Measurements from ENCODE around the gene RFPL3.

- RAMPAGE, long total RNA, result no peak
- RRBS, result no CpG with 5 or more reads among the region's 4 CpGs
These were observed 1.9 kb downstream of the SLC5A1 start for GRCh38 chr22:32044753-32045497.

GRCh38 chr22:32205663-32206008 is 763 bp upstream of the RFPL2 start:
- RAMPAGE, long total RNA, result no peak
- RRBS, result 83% methylated on average over 4 of the region's 11 CpGs

GRCh38 chr22:32334812-32335118 is 22.9 kb upstream of the RFPL3 start:
- RAMPAGE, long total RNA, result no peak
- RRBS, result no CpG with 5 or more reads among the region's 6 CpGs

DNA sequence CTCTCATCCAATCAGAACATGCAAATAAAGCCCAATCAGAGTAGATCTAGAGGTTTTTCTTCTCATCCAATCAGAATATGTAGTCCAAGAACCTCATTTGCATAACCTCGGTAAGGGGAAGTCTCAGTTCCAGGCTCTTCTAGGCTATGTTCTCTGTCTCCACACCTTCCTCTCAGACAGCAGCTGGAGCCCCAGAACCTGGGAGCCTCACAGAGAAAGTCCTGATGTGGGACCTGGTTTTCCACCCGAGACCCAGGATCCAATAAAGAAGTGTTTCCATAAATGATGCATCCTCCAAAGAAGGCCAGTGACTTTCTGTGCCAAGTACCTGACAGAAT is 2.5 kb upstream of the RFPL3 start:
- RAMPAGE, long total RNA, result no peak
- RRBS, result no CpG with 5 or more reads among the region's 2 CpGs

DNA sequence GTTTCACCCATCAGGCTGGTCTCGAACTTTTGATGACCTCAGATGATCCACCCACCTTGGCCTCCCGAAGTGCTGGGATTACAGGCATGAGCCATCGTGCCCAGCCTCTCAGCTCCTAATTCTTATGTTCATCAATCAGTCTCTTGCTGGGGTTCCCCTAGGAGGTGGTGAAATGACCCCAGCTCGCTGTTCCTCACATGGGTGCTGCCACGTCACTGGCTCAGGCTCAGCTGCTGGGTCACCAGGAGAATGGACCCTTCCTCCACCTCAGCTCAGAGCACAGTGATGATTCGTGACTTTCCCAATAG is at the start of gene RFPL3:
Gene RFPL3 (plus strand): TSS at position 207 of the 308 bp plus-strand sequence.
- RAMPAGE, long total RNA, result no peak
- RRBS, result no CpG with 5 or more reads among the region's 6 CpGs

DNA sequence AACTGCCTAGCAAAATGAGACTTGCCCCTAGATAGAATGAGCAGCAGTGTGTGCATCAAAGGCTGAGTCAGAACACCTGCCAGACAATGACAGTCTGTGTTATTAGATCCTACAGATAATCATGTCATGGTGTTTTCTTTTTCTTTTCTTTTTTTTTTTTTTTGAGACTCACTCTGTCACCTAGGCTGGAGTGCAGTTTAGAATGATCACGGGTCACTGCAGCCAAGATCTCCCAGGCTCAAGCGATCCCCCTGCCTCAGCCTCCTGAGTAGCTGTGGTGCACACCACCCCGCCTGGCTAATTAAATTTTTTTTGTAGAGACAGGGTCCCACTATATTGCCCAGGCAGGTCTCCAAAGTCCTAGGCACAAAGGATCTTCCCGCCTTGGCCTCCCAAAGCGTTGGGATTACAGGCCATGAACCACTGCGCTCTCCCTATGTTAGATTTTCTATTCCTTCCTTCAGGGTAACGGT is 1.4 kb downstream of the RTCB start:
- RAMPAGE, long total RNA, result no peak
- RRBS, result no CpG with 5 or more reads among the region's 7 CpGs

DNA sequence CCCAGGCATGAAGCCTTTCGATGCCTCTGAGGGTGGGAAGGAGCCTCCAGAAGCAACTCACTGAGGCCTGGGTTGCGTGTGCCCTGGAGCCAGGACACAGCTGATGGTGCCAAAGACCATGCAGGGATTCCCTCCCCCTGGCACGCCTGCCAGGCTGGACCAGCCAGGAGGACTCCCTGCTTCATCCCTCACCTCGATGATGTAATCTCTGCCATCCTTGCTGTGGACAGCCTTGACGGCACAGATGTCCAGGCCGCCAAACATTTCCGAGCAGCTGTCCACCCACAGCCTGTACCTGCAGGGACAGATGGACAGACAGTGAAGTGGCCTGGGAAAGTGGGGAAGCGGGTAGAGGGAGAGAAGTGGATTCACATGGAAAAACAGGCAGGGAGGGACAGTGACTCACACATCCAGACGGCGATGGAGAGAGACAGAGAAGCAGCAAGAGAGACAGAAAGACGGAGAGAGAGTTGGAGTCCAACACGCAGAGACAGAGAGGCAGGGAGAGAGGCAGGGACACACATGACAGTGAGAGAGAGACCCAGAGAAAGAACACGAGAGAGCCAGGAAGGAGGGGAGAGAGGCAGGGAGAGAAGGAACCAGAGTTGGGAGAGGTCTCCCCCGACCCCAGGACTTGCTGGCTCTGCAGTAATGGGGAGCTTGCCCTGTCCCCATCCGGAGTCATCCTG is 59.1 kb downstream of the FBXO7 start:
- RAMPAGE, long total RNA, result no peak
- RRBS, result no CpG with 5 or more reads among the region's 15 CpGs

- RAMPAGE, long total RNA, result no peak
- RRBS, result no CpG with 5 or more reads among the region's 3 CpGs
These were observed 145.0 kb downstream of the FBXO7 start for GRCh38 chr22:32619497-32620049.

DNA sequence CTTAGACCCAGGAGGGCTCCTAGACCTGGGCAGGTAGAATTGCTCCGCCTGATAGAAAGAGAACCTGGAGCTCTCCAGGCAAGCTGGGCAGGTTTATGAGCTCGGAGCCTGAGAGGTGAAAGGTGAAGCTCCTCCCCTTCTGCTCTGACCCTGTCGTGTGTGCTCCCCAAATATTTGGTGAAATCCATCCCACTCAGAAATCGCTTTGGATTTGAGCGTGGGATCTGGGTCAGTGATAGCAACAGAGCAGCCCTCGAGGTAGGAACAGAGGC is 154.3 kb downstream of the FBXO7 start:
- RAMPAGE, long total RNA, result no peak
- RRBS, result no CpG with 5 or more reads among the region's 6 CpGs

- RAMPAGE, long total RNA, result no peak
- RRBS, result no CpG with 5 or more reads among the region's 11 CpGs
These were observed 152.0 kb upstream of the TIMP3 start for GRCh38 chr22:32649312-32650073.

DNA sequence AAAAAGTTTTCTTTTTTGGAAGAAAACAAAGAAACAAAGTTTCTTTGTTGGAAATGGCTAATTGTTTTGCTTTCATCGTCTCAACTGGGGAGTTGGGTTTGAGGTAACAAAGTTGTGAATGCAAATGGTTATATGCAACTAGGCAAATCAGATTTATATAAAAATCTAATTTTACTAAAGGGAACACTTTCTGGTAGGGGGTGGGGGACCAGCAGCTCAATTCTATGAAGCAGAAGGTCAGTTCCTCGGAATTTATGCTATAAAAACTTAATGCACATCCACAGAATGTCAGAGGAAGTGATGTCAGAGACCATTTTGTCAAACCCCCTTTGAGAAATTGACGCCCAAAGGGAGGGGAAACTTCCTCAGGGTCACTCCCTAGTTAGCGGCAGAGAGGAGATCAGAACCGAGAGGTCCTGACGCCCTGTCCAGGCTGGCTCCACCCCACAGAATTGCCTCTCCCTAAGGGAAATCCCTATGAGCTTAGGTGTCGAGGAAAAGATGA is 149.1 kb upstream of the TIMP3 start:
- RAMPAGE, long total RNA, result no peak
- RRBS, result no CpG with 5 or more reads among the region's 7 CpGs

- RAMPAGE, long total RNA, result no peak
- RRBS, result no CpG with 5 or more reads among the region's 1 CpG
These were observed 101.4 kb upstream of the TIMP3 start for GRCh38 chr22:32700145-32700485.

GRCh38 chr22:32831624-32832659 is 30.4 kb downstream of the TIMP3 start:
- RAMPAGE, long total RNA, result no peak
- RRBS, result no CpG with 5 or more reads among the region's 8 CpGs

DNA sequence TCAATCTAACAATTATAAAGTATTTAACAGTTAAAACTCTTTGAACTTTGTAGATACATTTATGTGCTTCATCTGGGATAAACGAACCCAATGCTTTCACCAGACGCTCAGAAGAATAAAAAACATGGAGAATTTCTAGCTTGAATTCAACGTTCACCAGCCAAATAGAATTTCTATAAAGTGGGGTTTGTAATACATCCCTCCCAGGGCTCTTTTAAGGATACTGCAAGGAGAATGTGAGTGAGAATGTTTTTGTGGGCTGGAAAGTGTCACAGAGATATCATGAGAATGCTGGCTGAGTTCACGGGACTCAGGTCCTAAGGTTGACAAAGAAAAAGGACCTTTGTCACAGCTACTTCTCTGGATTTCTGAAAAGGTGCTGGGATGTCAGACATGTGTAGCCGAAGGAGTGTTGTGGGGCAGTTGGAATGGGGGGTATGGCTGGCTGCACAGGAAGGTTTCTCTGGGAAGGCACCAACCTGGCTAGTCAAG is 54.4 kb downstream of the TIMP3 start:
- RAMPAGE, long total RNA, result no peak
- RRBS, result no CpG with 5 or more reads among the region's 5 CpGs

DNA sequence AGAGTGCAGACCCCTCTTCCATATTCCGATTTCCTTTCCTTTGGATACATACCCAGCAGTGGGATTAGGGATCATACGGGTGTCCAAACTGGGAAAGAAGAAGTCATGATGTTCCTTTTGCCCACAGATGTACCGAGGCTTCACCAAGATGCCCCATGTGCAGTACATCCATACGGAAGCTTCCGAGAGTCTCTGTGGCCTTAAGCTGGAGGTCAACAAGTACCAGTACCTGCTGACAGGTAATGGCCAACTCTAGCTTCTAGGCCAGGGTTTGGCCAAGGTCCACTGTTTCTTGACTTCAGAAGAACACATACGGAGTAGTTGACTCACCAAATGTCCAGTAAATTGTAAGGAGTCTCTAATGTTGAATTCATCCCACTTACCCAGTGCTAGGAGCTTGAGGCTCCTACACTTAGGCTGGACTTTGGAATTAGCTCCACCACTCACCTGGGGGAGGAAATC is 55.6 kb downstream of the TIMP3 start:
- RAMPAGE, long total RNA, result no peak
- RRBS, result no CpG with 5 or more reads among the region's 6 CpGs

DNA sequence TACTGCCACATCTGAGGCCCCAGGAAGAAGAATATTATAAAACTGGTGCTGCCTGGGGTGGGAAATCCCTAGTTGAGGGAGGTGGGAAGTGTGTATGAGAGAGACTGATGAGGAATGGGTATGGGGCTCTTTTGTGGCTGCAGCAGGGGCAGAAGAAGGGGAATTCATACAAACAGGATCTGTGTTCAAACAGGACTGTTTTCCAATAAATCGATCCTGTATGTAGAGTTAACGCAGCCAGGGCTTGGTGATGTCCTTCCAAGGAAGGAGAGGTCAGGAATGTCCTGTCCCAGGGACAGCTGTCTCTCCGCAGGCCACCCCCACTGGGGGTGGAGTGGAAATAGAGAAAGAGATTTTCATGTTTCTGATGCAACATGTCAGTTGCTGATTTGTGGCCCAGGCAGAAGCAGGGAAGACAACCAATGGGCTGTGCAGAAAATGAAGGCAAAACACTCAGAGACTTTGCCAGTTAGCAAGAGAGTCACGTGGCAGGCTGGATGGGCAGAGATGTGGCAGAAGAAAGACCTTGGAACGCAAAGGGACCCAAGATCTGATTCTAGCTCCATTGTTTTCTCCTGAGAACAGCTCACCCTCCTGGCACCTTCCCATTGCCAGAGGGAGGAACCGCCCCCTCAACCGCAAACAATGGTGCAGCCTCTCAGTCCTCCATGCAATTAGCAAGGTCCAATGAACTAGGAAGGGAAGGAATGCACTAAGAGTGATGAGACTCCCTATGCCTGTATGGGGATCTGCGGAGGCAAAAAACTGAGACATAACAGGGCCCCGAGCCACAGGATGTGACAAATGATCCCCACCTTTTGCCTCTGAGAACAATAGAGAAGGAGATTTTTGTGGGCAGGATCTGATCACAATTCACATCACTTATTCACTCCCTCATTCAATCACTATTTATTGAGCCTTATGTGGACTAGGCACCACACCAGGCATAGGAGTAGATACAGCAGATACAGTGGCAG is 71.0 kb downstream of the SYN3 start:
- RAMPAGE, long total RNA, result no peak
- RRBS, result no CpG with 5 or more reads among the region's 9 CpGs

- RAMPAGE, long total RNA, result no peak
- RRBS, result no CpG with 5 or more reads among the region's 4 CpGs
These were observed 306.0 kb downstream of the LARGE1 start for GRCh38 chr22:33614264-33614706.

DNA sequence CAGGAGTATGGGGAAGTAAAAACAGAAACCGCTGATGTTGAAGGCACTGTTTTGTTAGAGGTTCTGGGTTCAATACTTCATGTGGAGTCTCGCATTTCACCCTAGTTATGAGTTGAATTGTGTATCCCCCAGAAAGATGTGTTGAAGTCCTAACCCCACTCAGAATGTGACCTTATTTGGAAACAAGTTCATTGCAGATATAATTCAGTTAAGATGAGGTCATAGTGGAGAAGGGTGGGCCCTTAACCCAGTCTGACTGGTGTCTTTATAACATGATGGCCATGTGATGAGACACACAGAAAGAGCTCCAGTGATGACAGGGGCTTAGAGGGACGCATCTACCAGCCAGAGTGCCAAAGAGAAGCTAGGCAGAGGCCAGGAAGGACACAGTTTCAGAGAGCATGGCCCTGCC is 50.4 kb downstream of the LARGE1 start:
- RAMPAGE, long total RNA, result no peak
- RRBS, result no CpG with 5 or more reads among the region's 3 CpGs

DNA sequence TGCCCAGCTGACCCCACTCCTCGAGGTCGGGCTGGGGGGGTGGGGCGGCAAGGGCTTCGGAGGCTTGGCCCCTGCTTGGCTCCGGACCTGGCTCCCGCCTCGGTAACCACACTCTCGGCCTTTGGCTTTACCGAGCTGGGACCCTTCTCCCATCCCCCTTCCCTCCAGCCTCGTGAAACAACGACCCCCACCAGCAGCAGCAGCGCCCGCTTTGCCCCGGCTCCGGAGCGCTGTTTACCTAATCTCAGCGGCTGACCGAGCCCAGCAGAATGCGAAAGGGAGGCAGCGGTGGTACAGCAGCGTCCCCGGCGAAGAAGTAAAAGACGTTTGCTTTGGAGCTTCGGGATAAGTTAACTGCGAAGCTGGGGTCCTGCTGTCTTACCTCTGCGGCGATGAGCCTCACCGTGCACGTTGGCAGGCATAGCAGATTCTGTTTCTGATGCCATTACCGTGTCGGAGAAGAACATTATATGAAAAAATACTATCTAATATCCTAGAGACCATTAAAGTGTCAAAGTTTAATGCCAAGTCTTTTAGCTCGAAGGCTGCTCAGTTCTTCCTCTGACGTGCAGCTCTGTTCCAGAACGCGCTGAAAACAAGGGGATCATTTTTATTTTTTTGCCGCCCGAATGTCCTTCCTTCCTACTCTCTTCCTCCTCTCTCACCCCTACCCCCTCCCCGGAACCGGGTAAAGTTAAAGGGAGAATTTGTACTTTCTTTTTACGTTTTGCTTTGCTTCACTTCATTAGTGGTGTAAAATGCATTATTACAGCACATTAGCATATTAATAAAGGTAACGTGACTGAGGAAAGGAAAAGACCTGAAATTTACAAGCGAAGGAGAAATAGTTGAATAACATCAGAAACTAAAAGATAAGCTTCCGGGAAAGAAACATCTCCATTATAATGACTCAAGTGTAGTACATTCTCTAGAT is 2.2 kb upstream of the LARGE1 start:
- RAMPAGE, long total RNA, result no peak
- RRBS, result 2% methylated on average over 8 of the region's 44 CpGs

DNA sequence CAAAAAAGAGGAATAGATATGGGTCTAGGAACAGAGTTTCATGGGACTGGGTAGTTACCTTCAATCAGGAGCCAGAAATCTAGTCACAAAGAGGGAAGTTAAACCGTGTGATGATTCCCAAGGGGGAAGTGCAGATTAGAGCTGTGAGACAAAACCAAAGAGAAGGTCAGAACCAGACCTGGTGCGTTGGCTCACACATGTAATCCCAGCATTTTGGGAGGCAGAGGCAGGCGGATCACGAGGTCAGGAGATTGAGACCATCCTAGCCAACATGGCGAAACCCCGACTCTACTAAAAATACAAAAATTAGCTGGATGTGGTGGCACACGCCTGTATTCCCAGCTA is 42.2 kb upstream of the LARGE1 start:
- RAMPAGE, long total RNA, result no peak
- RRBS, result no CpG with 5 or more reads among the region's 7 CpGs